Prostate gland (tissue), 2 donors: ENCODE measurements around the genes B4GALNT2 and GNGT2.

GRCh38 chr17:48915649-48916321 lies 7.6 kb downstream of the UBE2Z start:
- PRO-cap, result no peak
- RAMPAGE, long total RNA, 2 experiments, result no peak in any of the 2 experiments

- PRO-cap, result no peak
- RAMPAGE, long total RNA, 2 experiments, result no peak in any of the 2 experiments
Observed at GRCh38 chr17:49117583-49118319, 14.8 kb upstream of the B4GALNT2 start.

GRCh38 chr17:49132506-49133524 lies at the start of gene B4GALNT2:
Gene B4GALNT2 (plus strand): TSS chr17:49132769.
- PRO-cap, result no peak
- RAMPAGE, long total RNA, 2 experiments, result no peak in any of the 2 experiments

DNA sequence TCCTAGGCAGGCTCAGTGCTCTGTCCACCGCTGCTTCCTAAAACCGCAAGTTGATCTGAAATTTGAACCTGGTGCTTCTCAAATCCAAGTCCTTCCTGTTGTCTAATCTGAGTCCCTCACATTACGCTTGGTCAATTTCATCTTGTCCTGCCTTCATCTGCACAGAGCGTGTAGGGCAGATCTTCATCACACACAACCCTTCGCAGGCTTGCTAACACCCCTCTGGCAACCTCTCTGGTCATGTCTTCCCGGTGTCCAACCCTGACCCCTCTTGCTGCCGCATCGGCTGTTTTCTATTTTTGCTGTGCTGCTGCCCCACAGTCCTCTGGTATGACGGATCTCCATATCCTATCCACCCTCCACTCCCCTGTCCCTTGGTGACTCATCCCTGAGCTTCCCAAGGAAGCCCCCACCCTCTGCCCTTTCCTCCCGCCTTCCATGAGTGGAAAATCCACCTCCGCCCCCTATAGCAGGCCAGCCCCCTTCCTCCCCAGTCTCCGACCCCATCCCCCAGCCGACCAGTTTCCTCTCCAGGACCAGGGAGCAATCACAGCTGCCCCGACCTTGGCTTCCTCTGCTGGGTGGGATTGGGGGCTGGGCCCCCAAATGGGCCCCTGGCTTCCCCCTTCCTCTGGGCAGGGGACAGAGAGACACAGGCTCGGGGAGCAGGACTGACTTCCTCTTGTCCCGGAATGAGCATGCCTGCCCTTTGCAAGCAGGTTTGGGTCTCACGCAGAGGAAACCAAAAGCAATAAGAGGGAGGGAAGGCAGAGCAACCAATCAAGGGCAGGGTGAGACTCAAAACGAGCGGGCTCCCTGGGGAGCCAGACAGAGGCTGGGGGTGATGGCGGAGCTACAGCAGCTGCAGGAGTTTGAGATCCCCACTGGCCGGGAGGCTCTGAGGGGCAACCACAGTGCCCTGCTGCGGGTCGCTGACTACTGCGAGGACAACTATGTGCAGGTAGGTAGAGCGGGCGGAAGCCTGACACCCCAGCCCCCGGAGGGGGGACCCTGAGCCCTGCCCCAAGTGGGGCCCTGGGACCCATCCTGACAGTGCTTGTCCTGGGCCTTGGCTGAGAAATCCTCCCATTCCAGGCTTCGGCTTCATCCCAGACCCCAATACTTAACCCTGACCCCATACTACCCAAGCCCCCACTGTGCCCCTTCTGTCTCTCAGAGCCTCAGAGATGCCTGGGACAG lies at the start of gene GNGT2:
TSS of gene GNGT2 (minus strand) at position 694 of the 1,200 bp plus-strand sequence.
- PRO-cap, result bidirectional peak, plus-strand start at position 645 of the sequence, minus-strand start at position 332 of the sequence; bidirectional peak, plus-strand start at position 831 of the sequence, minus-strand start at position 694 of the sequence
- RAMPAGE, long total RNA, 2 experiments, result start-site peak on the plus strand in 2 of 2 experiments, centred at positions 543 to 831 of the sequence, 5 to 108 reads per replicate

GRCh38 chr17:49212359-49212789 lies 1.9 kb downstream of the ABI3 start:
- PRO-cap, result no peak
- RAMPAGE, long total RNA, 2 experiments, result no peak in any of the 2 experiments

GRCh38 chr17:49366635-49367034 lies 4.6 kb upstream of the ZNF652 start:
- PRO-cap, result no peak
- RAMPAGE, long total RNA, 2 experiments, result no peak in any of the 2 experiments

DNA sequence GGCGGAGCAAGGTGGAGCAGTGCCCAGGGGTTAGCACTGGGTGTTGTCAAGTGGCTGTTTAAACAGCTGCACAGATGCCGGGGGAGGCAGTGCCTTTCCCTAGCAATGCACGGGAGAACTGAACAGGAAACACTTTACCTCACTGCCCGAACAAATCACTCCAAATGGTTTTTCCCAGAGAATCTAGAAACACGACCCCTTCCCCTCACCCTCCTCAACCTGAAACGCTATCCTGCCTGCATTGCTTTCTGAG lies 6.6 kb downstream of the PHB1 start:
- PRO-cap, result unidirectional peak, plus-strand start at position 89 of the sequence
- RAMPAGE, long total RNA, 2 experiments, result no peak in any of the 2 experiments

DNA sequence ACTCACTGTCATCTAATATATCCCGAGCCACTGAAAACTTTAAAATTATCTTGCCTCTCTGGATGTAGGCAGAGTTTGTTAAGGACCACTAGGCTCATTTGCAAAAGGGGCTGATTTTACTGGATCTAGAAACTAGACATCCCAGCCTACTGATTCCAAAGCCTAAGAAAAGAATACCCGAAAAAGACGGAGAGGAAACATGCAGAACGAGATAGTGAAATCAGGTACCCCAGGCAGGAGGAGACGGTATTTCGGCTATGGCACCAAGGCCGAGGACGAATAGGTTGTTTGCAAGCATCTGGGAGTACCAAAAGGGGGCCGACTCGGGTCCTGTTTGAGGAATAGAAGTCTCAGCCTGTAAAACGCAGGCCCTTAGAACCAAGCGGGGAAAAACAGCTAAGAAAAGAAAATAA lies 643 bp downstream of the SLC35B1 start:
- PRO-cap, result no peak
- RAMPAGE, long total RNA, 2 experiments, result no peak in any of the 2 experiments

- PRO-cap, result no peak
- RAMPAGE, long total RNA, 2 experiments, result no peak in any of the 2 experiments
Observed at GRCh38 chr17:49798166-49798708, 9.8 kb downstream of the KAT7 start.

GRCh38 chr17:49814941-49815140 lies 26.4 kb downstream of the KAT7 start:
- PRO-cap, result no peak
- RAMPAGE, long total RNA, 2 experiments, result no peak in any of the 2 experiments

- PRO-cap, result no peak
- RAMPAGE, long total RNA, 2 experiments, result no peak in any of the 2 experiments
Observed at GRCh38 chr17:49815899-49816455, 27.5 kb downstream of the KAT7 start.

DNA sequence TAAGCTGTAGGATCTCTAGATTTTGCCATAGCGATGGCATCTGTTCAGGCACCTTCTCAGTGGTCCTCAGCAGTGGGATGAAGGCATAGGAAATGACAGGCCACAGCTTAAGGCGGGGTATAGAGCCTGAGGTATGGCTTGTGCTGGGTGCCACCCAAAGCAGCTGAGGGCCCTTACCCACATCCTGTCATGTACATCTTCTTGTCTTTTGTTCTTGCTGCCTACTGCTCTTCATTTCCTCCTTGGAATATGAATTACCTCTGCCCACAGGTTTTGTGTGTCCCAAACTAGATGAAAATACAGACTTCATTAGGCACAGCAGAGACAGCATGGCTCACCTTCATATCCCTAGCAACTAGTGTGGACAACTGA lies 29.6 kb downstream of the KAT7 start:
- PRO-cap, result no peak
- RAMPAGE, long total RNA, 2 experiments, result no peak in any of the 2 experiments

GRCh38 chr17:49835687-49836891 lies 11.8 kb downstream of the TAC4 start:
- PRO-cap, result no peak
- RAMPAGE, long total RNA, 2 experiments, result no peak in any of the 2 experiments

GRCh38 chr17:49845297-49845927 lies 2.5 kb downstream of the TAC4 start:
- PRO-cap, result no peak
- RAMPAGE, long total RNA, 2 experiments, result no peak in any of the 2 experiments

DNA sequence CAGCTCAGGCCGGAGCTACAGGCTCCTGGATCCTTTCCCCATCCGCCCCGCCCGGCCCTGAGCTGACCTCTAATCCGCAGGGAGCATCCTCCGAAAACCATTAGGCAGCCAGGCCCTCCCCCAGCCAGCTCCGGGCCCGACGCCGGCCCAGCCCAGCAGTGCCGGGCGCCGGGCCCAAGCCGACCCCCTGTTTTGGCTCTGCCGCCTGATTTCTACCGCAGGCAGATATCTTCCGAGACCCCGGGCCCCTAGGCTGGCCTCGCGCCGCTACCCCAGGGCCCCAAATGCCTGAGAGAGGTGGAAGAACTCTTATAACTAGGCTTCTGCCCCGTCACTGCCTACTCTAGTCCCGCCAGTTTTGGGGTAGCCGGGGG lies 42.6 kb upstream of the TAC4 start:
- PRO-cap, result no peak
- RAMPAGE, long total RNA, 2 experiments, result no peak in any of the 2 experiments

GRCh38 chr17:50111438-50111960 lies 16.3 kb downstream of the PDK2 start:
- PRO-cap, result bidirectional peak, plus-strand start at chr17:50111833, minus-strand start at chr17:50111688
- RAMPAGE, long total RNA, 2 experiments, result start-site peak on the minus strand in 1 of 2 experiments, at chr17:50111895-50111923 at its widest, 5 reads per replicate

DNA sequence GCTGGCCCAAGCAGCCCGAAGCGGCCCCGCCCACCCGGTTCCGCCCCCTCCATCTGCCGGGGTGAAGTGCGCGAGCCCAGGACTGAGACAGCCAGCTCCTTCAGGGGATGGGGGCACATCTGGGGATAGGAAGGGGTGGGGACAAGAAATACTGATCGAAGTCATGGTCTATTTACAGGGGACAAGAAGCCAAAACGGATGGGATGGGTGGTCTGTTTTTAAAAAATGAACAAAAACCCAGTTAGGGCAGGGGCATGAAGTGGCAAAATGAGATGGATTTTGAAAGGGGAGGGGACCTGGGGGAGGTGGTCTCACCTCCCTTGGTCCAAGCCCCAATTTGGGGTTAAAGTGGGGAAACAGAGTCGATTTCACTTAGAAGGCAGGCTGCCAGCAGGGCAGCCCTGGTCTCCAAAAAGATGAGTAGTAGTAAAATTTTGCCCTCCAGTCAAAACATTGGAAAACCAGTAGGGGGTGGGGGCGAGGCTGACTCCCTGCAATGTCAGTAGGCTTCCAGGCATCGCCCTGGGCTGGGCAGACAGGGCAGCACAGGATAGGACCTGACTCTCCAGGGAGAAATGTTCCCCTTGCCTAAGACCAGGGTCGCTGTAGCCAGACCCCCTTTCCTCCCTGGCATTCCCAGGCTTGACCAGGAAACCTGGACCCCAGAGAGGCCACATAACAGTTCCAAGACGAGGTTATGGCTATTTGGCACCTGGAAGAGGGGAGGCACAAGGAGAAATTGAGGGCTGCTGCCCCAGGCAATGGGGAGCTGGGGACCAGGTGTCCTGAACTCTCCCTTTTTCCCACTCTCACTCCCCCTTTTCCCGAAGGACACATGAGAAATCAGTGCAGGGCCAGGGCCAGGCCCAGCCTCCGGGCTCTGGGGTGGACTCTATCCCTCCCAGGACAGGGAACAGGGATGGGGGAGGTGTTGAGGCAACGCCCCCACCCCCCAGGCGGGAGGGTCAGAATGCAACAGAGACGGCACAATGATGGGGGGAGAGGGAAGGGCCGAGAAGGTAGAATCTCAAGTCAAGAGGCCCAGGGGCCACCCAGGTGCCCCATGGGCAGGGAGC lies 4.2 kb upstream of the SAMD14 start:
- PRO-cap, result no peak
- RAMPAGE, long total RNA, 2 experiments, result no peak in any of the 2 experiments

DNA sequence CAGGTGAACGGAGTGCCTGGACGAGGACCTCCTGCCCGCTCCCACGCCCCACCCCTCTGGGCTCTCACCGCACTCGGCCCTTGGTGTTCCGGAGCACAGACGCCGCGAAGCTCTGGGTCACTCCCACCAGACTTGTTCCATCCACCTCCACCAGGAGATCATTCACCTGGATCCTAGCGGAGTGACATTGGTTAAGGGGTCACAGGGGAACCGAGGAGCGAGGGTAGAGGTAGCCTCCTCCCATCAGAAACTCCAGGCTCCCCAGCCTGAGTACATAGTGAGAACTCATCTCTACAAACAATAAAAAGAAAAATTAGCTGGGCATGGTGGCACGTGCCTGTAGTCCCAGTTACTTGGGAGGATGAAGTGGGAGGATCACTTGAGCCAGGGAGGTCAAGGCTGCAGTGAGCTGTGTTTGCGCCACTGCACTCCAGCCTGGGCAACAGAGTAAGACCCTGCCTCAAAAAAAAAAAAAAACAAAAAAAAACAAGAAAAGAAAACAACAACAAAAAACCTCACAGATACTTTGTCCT lies 9.2 kb downstream of the PPP1R9B start:
- PRO-cap, result no peak
- RAMPAGE, long total RNA, 2 experiments, result no peak in any of the 2 experiments

- PRO-cap, result no peak
- RAMPAGE, long total RNA, 2 experiments, result no peak in any of the 2 experiments
Observed at GRCh38 chr17:50145378-50146185, 4.9 kb downstream of the PPP1R9B start.

DNA sequence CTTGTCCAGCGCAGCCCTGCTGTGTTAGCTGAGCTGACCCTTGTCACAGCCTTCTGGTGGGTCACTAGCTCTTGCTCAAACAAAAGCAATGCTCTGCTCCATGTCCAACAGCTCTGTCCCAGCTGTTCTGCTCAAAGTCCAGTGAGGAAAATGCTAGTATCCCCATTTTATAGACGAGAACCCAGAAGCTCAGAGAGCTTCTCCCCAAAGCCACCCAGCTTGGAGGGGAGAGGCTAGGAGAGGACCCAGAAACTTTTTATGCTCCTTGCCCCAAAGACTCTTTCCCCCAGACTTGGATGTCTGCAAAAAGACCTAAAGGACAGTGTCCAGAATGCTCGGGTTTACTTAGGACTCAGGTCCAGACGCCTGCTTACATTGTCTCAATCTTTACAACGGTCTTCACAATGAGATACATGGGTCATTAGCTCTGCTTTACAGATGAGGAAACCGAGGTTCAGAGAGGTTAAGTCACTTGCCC lies 18.8 kb upstream of the COL1A1 start:
- PRO-cap, result no peak
- RAMPAGE, long total RNA, 2 experiments, result no peak in any of the 2 experiments